Right cardiac atrium (tissue), 1 donor: ENCODE results near the gene MYO1B.

GRCh38 chr2:191020737-191021557 is 7.0 kb upstream of the STAT1 start:
- PRO-cap = bidirectional peak, plus-strand start at chr2:191021291, minus-strand start at chr2:191021018

- PRO-cap = no peak
Observed at GRCh38 chr2:191127323-191127522, 23.6 kb downstream of the STAT4 start.

GRCh38 chr2:191244931-191245819 is at the start of gene MYO1B:
MYO1B (plus strand) TSS chr2:191245404.
- PRO-cap = bidirectional peak, plus-strand start at chr2:191245408, minus-strand start at chr2:191245306

GRCh38 chr2:191325182-191325785 is 80.1 kb downstream of the MYO1B start:
- PRO-cap = no peak

DNA sequence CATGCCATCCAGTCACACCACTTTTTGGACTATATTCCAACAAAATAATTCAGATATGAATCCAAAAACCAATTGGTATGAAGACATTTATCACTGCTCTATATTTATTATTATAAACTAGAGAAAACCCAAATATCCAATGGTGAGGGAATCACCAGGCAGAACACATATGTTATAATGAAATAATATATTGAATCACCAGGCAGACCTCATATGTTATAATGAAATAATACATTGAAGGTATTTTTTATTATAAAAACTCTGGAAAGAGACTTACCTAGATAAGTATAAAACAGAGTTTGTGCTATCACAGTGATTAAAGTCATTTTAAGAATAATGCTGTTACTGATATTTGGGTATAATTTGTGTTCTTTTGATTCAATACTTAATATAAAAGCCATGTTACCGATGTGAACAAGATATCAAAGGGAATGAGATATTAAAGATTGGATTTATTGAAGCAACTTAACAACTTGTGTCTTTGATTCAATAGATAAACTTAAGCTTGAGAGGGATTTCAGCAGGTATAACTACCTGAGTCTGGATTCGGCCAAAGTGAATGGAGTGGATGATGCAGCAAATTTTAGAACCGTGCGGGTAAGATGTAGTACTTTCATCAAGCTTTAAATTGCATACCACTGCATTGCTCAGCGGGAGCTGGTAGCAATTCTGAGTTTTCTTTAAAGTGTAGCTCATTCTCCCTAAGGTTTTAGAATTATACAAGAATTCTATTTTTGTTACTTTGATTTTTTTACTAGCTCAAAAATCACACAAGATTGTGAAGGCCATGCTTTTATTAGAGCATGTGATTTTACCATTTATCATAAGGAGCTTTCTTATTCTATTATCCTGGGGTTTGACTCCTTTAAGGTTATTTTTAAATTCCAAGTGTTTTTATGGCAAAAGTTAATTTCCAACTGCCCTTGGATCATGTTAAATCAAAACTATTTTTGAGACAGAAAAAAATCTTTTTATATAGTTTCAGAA is 116.9 kb downstream of the MYO1B start:
- PRO-cap = no peak

DNA sequence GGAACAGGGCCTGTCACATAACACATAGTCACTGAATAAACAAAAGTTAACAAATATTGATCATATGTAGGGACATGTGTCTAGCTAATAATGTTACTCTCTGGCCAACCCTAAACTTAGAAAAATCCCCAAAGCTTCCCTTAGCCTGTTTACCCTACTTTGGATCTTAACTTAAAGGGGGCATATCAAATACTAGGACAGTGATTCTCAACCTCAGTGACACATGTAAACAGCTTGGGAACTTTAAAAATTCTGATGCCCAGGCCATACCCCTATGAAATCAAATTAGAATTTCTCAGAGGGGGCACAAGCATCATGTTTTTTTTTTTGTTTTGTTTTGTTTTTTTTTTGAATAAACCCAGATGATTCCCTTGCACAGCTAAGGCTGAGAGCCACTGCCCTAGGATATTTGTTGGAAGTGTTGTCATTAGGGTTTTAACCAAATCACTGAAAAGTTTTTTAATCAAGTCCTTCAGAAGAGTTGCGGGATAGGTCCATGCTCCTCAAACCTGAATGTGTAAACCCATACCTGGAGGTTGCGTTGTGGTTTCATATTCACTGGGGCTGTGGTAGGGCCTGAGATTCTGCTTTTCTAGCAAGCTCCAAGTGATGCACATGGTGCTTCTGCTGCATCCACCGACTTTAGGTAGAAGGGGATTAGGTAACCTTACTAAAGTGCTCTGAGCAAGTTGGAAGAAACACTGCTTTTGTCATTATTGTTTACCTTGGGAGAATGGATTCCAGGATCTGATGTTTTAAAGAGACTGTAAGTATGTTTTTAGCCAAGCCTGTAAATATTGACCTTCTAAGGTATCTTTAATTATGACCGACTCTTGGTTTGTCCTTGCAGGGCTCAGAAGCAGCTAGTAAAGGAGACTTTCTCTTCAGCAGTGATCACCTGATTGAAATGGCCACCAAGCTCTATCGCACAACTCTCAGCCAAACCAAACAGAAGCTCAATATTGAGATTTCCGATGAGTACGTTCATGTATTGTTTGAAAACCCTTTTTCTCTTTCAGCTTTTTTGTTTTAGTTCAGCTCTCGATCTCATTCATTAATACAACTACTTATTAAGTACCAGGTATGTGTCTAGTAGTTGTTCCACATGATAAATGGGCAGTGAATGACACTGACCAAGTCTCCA is 170.4 kb downstream of the MYO1B start:
- PRO-cap = no peak

DNA sequence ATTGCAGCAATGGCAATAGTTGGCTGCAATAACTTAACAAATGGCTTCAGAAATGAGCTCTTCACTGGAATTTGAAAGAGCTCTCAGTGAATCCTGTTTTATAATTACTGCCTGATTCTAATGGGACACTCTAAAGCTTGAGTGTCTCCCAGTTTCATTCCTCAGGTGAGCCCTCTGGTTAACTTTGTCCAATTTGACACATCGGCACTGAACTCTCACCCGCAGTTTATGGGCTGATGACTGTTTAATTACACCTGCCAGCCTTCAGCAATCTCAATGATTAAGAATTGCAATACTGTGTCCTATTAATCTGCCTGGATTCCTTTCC is 110.8 kb upstream of the NABP1 start:
- PRO-cap = no peak

DNA sequence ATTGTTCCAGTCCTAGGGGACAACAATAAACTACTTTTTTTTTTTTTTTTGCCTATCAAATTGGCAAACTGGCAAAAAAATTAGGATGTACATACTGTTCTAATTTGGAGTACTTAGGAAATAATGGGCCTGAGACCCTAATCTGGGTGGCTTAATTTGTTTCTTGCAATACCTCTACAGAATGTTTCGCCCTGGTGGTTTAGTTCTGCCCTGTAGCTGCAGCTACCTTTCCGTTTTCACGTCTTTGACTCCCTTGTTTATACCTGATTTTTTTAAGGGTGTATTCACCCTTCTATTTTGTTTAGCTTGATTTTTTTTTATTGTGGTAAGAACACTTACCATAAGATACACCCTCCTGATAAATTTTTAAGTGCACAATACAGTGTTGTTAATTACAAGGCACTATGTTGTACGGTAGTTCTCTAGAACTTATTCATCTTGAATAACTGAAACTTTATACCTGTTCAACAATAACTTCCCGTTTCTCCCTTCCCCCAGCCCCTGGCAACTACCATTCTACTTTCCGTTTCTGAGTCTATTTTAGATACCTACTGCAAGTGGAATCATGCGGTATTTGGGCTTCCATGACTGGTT is 49.0 kb upstream of the NABP1 start:
- PRO-cap = no peak

DNA sequence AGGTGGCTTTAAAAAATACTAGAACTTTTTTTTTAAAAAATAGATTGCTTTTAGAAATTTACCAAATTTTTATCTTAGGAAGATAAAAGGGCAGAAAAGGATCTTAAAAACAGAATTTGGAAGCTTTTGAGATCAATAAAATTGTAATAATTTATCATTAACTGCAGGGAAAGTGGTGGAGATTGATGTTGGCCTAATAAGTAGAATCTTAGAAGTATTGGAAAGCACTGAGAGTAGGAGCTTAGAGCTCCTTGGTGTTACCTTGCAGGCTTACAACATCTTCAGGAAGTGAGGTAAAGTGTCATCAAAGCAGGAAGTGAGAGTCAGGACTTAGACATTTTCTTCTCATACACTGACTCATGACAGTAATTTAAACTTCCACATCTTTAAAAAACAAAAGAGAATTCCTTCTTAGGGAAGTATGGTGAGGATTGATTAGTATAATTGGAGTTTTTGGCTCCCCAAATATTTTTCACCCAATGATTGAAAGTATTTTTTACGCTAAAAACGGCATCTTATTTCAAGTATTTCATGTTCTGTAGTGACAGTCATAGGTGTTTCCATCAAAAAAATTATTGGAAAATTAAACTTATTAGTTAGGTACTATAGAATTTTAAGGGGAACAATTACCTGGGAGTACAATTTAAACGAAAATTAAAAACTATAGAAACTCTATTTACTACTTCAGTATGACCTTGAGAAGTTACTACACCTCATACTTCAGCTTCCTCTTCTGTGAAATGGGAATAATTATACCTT is 2.3 kb downstream of the NABP1 start:
- PRO-cap = no peak

DNA sequence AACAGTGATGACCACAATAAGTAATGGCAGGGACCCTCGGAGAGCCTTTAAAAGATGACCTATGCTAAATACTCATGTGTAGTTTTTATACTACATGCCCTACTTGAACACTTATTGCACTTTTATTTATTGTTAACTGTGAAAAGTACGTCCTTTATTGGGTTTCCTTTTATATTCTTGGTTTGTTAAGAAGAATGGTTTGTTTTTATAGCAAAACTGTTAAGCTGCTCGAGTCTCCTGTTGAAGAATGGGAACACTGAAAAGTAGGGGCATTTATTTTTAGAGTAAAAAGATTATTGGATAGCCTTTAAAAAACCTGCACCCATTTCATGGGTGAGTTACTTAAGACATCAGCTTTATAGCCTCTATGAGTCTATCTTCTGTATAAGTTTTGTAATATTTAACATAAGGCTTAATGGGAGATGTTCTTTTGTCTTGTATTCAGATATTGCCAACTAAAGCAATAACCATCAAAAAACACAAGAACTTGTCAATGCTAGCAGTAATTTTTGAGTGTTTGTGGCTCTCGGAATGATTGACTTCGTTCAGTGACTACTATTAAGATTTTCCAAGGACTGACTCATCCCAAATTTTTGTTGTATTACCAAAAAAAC is 7.9 kb downstream of the NABP1 start:
- PRO-cap = no peak

GRCh38 chr2:191692351-191693565 is 14.8 kb downstream of the NABP1 start:
- PRO-cap = no peak

DNA sequence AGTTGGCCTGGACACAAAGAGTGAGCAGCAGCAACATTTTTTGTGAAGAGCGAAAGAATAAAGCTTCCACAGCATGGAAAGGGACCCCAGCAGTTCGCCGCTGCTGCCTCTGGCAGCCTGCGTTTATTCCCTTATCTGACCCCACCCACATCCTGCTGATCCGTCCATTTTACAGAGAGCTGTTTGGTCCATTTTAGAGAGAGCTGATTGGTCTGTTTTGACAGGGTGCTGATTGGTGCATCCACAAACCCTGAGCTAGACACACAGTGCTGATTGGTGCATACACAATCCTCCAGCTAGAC is 1567.1 kb upstream of the SLC39A10 start:
- PRO-cap = no peak

DNA sequence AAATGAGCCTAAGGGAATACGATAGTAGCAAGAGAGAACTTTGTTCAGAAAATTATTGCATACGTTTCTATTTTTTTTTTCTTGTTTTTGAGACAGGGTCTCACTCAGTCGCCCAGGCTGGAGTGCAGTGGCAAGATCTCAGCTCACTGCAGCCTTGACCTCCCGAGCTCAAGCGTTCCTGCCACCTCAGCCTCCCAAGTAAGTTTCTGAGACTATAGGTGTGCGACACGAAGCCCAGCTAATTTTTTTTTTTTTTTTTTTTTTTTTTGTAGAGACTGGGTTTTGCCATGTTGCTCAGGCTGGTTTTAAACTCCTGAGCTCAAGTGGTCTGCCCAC is 96.6 kb upstream of the SLC39A10 start:
- PRO-cap = no peak

- PRO-cap = no peak
Observed at GRCh38 chr2:195575763-195576596, 81.0 kb upstream of the SLC39A10 start.

GRCh38 chr2:196150500-196150812 is 20.9 kb downstream of the STK17B start:
- PRO-cap = no peak

DNA sequence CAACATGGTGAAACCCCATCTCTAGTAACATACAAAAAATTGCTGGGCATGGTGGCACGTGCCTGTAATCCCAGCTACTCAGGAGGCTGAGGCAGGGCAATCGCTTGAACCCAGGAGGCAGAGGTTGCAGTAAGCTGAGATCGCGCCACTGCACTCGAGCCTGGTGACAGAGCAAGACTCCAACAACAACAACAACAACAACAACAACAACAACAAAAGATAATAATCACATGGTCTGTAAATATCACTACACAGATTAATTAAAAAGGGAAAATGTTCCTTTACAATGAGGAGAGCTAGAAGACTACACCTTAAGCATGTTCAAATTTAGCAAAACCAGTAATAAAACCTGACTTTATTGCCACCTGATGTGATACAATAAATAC is 17.3 kb downstream of the STK17B start:
- PRO-cap = no peak

GRCh38 chr2:196165683-196165958 is 5.8 kb downstream of the STK17B start:
- PRO-cap = no peak

DNA sequence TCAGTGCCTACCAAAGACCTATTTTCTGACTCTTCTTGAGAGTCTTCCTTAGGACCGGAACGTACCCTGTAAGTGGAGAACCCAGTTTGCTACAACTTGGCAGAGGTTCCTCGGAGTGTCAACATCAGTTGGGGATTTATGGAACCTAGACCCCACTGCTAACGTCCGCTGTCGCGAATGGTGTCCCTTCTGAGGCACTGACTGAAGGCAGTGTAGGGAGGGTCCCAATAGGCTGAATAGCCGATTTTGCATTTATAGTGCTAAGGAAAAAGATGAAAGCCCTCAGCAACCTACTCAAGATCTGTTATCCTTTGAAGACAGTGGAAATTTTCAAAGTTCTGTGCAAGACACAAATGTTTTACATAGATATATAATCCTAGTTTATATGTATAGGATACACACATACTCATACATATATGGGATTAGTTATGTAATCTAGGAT is 639 bp upstream of the STK17B start:
- PRO-cap = no peak

DNA sequence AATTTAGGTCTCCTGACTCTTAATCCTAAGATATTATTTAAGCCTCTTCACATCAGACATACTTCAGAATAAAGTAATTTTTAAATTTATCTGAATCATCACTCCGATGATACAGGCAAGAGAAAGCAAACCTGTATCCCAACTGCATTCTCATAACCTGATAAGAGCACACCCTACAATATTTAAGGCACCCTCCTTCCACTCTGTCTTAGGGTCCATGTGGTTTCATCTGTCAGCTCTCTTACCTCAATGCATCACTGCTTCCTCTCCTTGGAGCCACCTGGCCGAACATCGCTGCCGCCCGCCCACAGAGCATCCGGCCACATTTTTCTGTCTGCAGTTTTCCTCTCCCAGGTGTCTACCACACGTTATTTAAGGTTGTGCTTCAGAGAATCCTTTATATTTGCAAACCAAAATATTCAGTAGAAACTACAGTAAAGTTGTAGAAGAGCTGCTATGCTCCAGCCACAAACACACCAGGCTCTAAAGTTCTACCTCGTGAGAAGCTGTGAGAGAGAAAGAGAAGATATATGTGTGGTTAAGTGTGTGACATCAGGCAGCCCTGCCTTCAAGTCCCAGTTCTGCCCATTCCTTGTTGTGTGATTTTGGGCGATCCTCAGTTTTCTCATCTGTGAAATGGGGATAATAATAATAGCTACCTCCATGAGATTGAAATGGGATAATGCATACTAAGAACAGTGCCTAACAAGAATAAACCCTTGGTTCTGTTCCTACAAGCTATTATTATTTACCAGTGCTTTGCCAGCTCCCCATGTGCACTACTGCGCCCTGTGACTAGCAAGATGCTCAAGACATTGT is 4.8 kb upstream of the STK17B start:
- PRO-cap = no peak

- PRO-cap = no peak
Observed at GRCh38 chr2:196182374-196183060, 11.1 kb upstream of the STK17B start.